ENCODE measurements around a stretch of chr7.

DNA sequence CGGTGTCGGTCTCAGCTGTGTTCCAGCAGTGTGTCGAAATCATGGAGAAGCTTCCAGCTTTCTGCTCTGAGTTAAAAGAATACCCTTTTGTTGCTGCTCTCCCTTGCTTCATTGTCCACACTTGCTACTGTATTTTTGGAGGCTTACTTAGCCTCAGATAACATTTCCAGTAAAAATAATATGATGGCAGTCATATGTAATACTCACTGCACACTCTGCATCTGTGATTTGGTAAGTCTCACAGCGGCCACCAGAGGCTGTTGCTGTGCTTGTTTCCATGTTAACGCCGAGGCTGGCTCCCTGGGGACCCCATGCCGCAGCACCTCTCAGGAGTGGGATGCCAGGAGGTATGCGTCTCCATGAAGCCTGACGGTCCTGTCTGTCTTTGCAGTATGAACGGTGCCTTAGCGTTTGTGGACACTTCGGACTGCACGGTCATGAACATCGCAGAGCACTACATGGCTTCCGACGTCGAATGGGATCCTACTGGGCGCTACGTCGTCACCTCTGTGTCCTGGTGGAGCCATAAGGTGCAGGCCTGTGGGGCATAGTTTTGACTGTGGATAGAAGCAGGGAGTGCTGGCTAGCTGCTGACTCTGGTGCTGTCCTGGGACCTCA, 20.5 kb downstream of the EIF3B start:
- RRBS: no CpG with 5 or more reads among the region's 20 CpGs

GRCh38 chr7:2380041-2380775, 23.2 kb upstream of the CHST12 start:
- RRBS: 97% methylated on average over 11 of the region's 46 CpGs

- RRBS: no CpG with 5 or more reads among the region's 22 CpGs
Measured at GRCh38 chr7:2437712-2438554, 34.5 kb downstream of the CHST12 start.

GRCh38 chr7:2524589-2525177, 5.1 kb downstream of the LFNG start:
- RRBS: 52% methylated on average over 7 of the region's 27 CpGs

DNA sequence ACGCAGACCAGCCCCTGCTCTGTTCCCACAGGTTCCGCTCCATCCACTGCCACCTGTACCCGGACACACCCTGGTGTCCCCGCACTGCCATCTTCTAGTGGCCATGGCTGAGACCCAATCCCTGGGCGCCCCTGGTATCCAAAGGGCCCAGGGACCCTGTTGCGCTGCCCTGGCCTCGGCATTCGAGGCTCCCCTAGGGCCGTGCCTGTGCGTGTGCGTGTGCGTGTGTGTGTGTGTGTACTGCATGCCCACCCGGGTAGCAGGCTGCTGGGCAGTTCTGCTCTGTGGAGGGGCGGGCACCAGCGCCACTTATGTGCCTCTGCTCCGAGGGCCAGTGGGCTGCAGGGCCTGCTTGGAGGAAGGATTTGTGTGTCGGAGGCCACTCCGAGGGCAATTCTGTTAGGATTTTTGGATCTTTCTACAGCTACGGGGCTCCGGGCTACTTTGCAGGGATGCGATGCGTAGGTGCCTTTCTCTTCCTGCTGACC, 7.6 kb downstream of the LFNG start:
- RRBS: no CpG with 5 or more reads among the region's 22 CpGs

GRCh38 chr7:2531022-2531365, 11.4 kb downstream of the LFNG start:
- RRBS: 13% methylated on average over 2 of the region's 5 CpGs

DNA sequence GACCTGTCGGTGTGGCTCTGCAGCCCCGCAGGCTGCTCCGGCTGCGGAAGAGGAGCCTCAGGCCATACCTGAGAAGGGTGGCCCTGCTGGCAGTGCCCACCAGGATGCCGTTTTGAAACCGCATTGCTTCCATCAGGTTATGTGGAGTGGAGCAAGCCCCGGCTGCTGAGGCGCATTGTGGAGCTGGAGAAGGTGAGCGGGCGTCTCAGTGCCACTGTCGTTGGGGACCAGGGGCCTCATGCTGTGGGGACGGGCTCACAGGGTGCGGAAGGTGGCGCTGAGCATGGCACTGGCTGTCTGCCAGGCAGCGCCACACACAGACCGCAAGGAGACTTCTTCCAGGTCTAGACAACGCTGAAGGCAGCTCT, 28.9 kb downstream of the IQCE start:
- RRBS: no CpG with 5 or more reads among the region's 17 CpGs

GRCh38 chr7:2651347-2652096, 19.7 kb downstream of the TTYH3 start:
- RRBS: no CpG with 5 or more reads among the region's 23 CpGs

DNA sequence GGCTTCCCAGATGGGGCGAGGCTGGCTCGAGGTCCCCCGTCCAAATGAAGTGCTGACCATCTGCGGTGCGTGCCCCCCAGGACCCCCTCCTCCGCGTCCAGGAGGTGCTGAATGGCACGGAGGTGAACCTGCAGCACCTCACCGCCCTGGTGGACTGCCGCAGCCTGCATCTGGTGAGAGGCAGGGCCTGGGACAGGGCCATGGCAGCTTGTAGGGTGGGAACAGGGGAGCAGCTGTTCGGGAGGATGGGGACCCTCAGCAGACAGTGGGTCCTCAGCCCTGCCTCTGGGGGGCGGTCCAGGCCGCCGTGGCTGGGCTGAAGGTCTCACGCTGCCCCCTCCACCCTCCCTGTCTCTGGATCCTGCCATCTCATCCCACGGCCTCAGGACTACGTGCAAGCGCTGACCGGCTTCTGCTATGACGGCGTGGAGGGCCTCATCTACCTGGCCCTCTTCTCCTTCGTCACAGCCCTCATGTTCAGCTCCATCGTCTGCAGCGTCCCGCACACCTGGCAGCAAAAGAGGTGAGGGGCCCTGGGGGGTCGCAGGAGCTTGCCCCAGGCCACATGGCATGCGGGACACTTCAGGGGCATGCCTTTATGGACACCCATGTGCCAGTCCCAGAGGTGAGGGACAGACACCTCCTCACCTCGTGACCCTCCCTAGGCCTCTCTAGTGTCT, 24.4 kb downstream of the TTYH3 start:
- RRBS: no CpG with 5 or more reads among the region's 28 CpGs

GRCh38 chr7:2709483-2710213, 21.6 kb downstream of the AMZ1 start:
- RRBS: 28% methylated on average over 12 of the region's 36 CpGs

DNA sequence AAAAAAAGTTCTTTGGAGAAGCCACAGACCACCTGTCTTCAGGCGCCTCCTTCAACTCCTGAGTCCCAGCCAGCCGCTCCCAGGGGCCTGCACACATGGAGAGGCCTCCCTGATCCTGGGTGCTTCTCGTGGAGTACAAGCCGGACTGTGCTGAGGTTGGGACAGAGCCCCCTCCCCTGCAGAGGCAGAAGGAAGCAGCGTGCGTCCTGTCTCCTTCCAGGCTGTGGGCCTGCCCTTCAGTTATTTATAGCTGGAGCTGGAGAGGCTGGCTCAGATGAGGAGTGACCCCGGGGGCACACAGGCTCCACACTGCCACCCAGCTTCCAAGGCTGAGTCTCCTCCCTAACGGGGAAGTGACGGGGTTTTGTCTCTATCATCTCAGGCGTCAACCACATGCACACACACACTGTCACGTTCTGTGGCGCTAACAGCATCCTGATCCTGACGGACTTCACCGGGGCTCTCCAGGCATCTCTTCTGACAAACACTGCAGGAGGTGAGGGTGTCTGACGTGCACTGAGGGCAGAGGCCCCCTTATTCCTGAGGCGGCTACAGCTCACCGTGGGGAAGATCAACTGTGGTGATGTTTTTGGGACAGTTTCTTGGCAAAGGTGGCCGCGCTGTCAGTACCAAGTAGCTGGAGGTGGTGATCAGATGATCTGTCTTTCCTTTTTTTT, 25.4 kb downstream of the AMZ1 start:
- RRBS: no CpG with 5 or more reads among the region's 19 CpGs

GRCh38 chr7:2811937-2812608, 32.0 kb downstream of the GNA12 start:
- RRBS: no CpG with 5 or more reads among the region's 15 CpGs

GRCh38 chr7:2956706-2957226, 86.9 kb downstream of the CARD11 start:
- RRBS: no CpG with 5 or more reads among the region's 7 CpGs

DNA sequence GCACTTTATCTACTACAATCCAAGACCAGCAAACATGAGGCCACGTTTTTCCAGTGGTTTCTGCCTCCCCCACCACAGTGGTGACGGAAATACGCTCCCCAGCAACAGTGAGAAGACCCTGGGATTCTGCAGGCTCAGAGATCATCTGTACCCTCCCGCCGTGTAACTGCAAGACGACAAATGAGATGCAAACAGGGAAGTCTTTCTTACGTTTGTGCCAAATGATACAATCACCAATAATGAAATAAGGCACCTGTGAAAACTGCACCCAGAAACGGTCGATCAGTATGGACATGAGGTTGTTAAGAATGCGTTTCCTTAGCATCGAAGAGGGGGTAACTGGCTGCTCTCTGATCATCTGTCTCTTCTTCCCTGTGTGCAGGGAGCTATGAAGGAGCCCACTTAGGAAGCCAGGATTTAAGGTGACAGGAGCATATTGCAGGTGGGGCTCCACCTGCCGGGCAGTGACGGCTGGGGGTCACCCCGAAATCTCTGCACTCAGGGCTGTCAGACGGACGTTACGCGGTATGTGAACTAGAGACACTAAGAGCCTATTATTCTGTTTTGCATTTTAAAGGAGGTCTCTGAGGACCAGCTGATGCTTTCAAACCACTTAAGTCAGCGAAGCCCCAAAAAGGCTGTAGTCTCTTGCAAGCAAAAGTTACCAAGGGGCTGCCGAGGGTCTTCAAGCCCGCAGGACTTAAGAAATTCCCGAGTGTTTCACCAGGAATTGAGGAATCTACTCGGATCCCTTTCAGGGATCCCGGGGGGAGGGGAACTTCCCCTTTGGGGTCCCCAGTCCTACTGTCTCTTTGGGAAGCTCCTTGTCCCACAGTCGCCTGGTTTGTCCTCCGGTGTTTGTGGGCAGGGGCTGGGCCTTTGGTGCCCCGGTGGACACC, 64.4 kb downstream of the CARD11 start:
- RRBS: 75% methylated on average over 3 of the region's 27 CpGs

GRCh38 chr7:3092202-3092975, 48.7 kb upstream of the CARD11 start:
- RRBS: no CpG with 5 or more reads among the region's 10 CpGs

DNA sequence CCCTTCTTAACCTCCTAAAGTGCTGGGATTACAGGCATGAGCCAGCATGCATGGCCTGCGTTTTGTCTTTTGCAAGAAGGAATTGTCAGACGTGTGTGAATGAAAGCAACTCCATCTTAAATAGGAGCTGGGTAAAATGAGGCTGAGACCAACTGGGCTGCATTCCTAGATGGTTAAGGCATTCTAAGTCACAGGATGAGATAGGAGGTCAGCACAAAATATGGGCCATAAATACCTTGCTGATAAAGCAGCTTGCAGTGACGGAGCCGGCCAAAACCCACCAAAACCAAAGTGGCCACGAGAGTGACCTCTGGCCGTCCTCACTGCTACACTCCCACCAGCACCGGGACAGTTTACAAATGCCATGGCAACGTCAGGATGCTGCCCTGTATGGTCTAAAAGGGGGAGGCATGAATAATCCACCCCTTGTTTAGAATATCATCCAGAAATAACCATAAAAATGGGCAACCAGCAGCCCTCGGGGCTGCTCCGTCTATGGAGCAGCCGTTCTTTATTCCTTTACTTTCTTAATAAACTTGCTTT, 41.2 kb upstream of the SDK1 start:
- RRBS: 9% methylated on average over 2 of the region's 11 CpGs

DNA sequence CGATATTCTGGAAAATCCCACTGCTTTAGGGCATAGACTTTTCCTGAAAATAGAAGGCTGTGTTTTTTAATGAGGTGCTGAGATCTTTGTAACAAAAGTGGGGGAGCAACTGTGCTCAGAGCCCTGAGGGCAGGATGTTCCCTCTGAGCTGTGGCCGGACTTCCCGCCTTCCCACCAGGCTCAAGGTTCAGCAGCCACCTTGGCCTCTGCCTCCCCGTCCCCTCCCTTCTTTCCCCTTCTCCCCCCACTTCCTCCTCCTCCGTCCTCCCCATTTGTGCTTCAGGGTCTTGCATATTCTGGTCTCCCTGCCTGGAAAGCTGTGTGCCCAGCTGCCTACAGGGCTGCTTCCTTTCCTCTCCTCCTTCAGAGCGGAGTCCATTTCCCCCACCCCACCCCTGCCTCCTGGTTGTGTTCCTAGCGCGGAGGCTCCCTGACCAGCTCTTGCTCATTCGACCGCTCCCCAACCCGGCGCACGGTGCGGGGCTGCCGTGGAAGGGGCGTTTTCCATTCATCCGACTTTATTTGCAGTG, 642.2 kb downstream of the SDK1 start:
- RRBS: no CpG with 5 or more reads among the region's 17 CpGs

DNA sequence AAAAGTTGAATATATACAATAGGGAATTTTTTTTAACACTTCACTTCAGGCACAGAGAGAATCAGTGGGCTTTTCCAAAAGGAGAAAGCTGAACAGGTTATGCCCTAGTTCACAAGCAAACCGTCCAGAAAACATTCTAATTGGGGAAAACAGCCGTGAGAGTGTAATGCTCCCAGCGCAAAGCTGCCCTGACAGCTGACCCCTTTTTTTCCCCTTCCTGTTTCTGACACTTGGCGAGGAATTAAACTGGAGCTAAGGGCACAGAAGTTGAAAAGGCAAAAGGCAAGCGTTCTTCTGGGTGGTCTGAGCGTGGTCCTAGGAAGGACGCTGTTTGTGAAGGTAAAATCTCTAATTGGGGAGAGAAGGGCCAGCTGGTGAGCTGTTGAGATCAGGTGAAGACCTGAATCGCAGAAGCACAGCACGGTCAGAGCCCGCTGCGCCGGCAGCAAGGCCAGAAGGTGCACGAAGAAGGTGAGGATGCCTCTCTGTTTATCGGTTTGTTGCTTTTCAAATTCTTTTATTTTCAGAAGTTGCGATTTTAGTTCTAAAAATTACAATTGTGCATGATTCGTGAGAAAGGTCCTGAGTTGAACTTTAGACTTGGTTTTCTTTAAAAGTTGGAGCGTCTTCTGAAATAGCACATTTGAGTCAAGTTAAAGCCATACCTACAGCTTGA, 247.9 kb upstream of the FOXK1 start:
- RRBS: no CpG with 5 or more reads among the region's 17 CpGs

DNA sequence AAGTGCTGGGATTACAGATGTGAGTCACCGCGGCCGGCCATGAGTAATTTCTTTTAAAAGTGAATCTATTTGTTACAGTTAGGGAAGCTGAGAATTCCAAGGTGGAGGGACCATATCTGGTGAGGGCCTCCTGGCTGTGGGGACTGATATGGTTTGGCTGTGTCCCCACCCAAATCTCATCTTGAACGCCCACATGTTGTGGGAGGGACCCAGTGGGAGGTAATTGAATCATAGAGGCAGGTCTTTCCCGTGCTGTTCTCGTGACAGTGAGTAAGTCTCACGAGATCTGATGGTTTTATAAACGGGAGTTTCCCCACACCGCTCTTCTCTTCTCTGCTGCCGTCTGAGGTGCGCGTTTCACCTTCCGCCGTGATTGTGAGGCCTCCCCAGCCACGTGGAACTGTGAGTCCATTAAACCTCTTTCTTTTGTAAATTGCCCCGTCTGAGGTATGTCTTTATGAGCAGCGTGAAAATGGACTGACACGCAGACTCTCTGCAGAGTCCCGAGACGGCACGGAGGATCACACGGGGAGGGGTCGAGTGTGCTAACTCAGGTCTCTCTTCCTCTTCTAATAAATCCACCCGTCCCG, 148.6 kb upstream of the FOXK1 start:
- RRBS: no CpG with 5 or more reads among the region's 25 CpGs

DNA sequence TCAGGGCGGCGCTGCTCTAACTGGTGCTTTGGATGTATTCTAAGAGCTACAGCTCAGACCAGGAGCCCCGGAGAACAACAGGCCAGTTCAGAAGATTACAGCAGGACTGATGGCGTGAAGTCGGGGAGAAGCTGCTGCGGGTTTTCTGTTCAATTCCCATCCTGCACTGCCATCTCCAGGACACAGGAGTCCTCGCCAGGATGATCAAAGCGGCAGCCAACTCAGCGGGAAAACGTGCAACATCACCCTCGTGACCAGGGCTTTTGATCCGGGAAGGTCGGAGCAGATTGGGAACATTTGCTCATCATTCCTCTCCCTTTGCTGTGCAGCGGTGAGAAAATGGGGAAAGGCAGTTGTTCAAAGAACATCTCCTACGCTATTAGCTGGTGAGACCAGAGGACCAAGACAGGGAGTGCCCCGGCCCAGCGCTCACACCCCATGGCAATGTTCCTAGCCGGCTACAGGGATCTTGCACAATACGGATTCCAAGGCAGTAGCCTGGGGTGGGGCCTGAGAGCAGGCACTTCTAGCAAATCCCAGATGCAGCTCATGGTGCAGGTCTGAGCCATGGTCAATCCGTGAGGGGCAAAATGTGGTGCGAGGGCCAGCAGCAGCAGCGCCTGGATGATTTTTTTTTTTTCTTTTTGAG, 50.3 kb upstream of the FOXK1 start:
- RRBS: no CpG with 5 or more reads among the region's 22 CpGs